Metastatic Lung Carcinoma in the Adrenal Gland (tissue), 1 donor: ENCODE measurements around the gene UCP2.

DNA sequence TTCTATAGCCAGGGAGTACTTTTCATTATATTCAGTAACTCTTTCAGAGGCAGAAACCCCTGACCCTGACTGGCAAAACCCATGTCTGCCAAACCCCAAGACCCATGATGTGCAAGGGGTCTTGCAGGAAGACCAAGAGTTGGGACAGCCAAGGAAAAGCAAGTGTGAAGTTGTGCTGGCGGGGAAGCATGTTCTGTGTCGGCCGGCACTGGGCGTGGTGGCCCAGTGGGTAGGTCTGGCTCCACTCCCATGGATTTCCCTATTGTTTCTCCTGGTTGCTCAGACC lies 17.8 kb upstream of the FOLR1 start:
- PRO-cap, result no peak

- PRO-cap, result no peak
Measured at GRCh38 chr11:72237909-72238345, 6.0 kb downstream of the PHOX2A start.

DNA sequence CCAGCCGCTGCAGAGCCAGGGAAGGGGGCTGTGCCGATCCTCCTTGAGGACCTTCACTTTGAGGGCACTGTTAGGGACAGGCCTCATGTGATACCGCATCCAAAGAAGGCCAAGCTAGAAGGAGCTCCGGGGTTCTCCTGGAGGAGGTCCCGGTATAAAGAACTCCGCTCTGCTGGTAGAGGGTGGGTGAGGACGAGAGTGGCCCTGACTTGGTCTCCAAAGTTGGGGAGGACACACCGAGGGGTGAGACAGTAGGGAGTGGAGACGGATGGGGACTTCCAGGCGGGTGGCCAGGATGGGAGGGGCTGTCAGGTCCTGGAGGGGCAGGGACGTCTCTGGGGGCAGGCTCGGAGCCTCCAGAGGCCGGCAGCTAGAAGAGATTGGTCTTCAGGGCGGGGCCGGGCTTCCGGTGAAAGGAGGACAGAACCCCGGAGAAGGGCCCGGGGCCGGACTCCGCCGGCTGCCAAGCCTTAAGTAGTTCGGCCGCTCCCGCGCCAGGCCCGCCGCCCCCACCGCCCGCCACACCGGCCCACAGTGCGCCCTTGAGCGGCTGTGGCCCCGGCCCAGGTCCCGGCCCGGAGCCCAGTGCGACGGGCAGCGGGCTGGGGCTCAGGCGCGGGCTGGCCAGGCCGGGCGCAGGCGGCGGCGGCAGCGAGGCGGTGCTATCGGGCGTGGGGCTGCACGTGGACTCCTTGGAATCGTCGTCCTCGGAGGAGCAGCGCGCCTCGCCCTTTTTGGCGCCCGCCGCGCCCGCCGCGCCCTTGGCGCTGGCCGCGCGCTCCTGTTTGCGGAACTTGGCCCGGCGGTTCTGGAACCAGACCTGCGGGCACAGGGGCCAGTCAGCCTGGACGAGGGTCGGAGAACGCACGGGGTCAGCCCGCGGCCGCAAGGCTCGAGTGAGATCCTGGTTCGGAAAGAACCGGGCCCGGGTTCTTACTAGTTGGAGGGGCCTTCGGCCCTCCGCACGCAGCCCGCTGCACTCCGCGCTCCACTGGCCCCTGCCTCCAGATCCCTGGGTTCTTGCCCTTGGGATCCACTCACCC lies 4.3 kb downstream of the PHOX2A start:
- PRO-cap, result no peak

DNA sequence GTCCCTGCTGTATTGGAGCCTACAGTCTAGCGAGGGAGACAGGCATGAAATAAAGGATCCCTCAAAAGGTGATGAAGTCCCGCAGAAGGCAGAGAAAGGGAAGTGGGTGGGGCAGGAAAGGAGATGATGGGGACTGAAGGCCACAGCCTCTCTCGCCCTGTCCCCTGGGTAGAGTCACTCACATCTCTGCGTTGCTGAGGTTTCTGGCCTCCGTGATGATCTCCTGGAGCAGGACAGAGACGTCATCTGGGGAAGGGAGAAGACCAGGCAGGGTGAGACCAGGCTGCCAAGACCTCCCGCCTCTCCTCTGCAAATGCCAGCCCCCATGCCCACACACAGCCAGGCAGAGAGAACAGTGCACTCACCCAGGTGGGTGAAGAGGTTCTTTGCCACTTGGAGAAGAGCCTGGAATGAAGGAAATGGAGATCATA lies 89.0 kb downstream of the PDE2A start:
- PRO-cap, result no peak

DNA sequence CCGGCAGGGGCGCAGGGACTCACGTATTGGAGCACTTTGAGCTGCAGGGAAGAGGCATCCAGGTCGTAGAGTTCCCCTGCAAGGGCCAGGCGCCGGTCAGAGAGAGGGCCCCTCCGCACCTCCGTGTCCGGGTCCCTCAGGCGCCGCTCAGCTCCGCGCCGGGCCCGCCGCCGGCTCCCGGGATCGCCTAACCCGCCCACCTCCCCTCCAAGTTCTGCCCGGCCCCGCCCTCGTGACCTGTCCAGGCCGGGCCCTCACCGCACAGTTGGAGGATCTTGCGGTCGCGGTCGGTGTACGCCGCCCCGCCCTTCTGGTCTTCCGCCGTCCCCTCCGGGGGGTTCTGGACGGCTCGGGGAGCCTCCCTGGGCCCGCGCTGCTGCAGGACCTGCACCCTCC lies 84.1 kb downstream of the PDE2A start:
- PRO-cap, result no peak

- PRO-cap, result no peak
Measured at GRCh38 chr11:72614902-72615309, 59.3 kb downstream of the PDE2A start.

DNA sequence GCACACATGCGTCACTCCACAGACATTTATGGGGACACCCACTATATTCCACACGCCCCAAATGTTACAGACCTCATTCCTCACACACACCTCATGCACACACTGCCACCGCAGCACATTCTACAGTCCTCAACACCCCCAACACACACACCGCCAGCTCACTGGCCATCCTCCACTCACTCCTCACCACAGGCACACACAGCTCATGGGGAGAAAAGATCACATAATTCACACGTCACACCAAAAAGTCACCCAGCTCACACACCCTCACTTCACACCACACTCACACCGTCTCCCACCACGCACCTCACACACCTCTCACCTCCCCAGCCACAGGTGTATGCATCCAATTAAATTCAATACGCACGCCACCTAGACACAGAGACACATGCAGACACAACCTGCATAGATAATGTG lies 34.3 kb downstream of the PDE2A start:
- PRO-cap, result no peak

DNA sequence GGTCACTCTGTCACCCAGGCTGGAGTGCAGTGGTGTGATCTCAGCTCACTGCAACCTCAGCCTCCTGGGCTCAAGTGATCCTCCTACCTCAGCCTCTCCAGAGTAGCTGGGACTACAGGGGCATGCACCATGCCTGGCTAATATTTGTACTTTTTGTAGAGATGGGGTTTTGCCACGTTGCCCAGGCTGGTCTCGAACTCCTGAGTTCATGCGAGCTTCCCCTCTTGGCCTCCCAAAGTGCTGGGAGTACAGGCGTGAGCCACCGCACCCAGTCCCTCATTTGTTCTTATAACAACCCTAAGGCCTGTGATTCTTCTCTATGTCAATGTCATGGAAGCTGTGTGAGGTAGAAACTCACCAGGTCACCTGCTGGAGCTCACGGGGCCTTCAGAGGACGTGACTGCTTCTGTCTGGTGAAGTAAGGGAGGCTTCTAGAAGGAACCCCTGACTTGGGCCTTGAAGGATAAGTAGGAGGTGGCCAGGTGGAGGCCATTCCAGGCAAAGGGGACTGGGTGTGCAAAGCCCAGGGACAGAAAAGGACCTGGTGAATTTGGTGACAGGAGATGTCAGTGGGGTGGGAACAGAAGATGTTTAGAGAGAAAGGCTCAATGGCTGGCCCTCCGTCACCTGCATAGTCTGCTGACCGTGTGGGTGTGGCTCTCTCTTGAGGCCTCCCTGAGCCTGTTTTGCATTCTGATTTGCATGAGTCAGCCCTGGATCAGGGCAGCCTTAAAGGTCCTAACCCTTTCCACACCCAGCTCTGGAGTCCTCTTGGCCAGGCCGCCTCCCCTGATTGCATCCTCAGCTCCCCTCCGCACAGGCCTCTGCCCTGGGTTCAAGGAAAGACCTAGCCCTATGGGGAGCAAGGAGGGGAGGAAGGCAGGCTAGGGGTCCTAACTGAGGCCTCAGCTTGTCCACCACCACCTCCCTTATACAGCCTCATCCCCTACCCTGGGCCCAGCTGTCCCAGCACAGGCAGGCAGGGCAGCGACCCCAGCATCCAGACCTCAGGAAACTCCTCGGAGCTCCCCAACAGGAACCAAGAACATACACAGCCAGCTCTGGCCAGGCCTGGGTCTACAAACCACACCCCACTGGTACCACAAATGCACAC lies 14.2 kb downstream of the ARAP1 start:
- PRO-cap, result bidirectional peak, plus-strand start at position 763 of the sequence, minus-strand start at position 638 of the sequence

DNA sequence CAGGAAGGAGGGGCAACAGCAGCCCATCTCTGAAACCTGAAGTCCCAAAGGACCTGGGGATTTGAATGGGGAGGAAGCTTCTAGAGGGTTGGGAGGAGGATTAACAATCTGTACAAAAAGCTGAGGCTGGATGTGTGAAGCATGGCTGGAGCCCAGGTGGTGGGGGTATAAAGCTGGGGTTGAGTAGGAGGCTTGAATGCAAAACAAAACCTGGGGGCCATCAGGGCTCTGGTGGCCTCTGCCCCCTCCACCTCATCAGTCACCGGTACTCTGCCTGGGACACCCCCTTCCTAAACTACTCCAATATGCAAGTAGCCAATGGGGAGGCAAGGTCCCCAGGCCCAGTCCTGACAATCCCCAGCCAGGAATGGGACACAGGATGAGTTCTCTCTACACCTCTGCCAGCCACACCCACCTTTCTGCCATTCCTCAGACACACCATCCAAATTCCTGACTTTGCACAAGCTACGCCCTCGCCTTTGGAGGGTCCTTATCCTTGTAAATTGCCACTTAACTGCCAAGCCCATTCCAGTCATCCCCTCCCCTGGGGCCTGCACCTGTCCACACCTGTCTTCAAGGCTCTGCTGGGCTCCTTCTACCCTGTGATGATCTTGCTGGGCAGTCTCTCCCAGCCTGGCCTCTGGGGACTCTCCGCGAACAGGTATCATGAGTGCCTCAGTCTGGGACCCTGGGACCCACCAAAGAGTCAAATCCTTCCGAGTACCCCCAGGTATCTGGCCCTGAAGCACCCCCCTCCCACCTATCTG lies 1.2 kb downstream of the ARAP1 start:
- PRO-cap, result no peak

DNA sequence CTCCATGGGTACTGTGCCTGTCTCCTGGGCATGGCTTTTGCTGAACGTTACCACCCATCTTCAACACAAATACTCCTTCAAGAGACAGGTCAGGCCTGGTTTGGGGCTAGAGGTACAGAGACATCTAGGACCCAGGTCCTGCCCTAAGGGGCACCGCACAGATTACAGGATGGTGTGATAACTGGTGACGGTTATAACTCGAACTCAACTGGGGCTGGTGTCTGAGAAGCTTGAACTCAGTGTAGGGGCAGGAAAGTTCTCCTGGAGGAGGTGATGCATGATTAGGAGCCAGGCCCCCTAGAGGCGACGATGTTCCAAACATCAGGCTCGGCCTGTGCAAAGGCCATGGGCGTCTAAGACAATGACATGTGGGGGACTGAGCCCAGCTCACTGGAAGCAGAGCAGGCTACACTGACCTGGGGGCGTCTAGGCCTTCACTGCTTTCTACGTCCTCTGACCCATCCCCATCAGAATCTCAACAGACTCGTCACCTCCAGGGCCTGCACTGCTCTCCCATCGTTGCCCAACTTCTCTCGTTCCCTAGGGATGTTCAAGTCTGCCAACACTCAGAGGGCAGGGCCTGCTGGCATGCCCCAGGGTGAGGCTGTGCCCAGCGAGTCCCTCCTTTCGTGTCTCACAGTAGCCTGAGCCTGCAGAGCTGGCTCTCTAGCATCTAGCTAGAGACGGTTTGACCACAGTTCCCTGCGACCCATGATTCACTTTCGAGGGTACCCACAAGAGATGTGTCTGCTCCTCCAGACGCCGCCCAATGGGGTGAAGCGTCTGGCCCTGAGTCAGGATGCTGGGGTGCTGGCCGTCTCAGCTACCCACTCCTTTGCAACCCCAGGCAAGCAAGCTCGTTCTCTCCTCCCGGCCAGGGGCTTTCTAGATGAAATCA lies 1.2 kb upstream of the ATG16L2 start:
- PRO-cap, result no peak

DNA sequence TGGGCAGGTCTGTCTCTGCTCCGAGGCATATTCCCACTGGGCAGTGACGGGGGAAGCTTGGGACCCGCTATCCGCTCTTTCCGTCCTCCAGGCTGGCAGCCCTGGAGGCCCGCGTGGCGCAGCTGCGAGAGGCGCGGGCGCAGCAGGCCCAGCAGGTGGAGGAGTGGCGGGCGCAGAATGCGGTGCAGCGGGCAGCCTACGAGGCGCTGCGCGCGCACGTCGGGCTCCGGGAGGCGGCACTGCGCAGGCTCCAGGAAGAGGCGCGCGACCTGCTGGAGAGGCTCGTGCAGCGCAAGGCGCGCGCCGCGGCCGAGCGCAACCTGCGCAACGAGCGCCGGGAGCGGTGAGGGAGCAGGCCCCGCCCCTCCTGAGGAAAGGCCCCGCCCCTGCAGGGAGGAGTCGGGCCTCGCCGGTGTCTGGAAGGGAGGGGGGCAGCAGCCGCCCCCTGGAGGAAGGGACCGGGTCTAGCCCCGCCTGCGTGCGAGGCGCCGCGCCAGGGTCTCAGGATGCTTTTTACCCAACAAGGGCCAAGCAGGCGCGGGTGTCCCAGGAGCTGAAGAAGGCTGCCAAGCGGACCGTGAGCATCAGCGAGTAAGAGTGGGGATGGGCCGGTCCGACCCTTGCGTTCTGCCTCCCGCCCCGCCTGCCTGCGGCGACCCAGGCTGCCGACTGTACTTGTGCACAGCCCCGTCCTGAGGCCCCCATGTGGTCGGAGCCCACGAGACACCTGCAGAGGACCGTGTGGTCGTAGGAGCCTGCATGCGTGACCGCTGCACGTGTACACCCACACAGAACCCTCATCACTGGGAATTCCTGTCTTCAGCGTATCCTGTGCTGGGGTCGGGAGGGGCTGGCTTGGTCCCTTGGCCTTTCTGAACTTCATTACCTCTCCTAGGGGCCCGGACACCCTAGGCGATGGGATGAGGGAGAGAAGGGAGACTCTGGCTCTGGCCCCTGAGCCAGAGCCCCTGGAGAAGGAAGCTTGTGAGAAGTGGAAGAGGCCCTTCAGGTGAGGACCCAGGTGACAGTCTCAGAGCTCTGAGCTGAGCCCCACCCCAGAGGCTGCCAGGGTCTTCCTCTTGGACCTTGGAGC lies 8.1 kb downstream of the ATG16L2 start:
- PRO-cap, result unidirectional peak, minus-strand start at position 165 of the sequence

- PRO-cap, result no peak
Measured at GRCh38 chr11:73158210-73158950, 16.3 kb upstream of the FCHSD2 start.

DNA sequence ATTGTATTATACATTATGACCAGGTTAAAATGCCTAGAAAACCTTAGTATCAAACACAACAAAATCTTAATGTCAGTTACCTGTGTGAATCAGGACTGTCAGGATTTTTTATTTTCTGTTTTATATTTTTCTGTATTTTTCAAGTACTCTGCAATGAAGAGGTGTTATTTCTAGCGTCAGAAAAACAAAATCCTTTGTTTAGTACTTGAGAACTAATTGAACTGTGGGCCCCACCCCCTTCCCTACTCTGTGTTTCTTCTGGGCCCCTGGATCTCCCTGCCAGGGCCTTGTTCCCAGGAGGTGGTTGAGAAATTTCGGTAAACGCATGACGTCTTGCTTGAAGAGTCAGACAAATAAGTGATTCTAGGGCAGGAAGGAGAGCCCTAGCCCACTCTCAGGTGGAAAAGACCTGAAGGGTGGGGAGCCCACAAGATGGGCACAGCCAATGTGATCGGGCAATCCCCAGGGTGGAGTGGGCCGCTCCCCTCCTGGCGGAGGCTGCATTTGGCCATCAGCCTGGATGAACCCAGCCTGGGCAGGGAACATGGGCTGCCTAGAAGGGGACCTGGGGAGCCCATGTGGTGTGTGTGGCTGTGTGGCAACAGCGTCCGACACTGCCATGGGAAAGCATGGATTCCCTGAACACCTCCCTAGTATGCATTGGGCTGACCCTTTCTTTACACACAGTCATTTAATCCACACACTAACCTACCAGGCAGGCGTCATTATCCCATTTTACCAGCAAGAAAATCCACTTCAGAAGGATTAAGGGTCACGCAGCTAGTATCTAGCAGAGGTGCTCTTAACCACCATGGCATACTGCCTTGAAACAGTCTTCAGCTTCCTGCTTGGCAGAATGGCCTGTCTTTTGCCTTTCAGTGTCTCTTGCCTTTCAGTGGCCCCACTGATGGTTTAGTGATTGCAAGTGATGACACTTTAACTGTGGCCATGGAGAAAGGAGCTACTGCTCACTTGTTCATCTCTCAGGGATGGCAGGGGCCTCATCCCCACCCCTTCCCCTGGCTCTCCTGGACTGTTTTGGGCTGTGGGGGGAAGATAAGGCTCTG lies 16.7 kb upstream of the P2RY2 start:
- PRO-cap, result no peak

- PRO-cap, result no peak
Measured at GRCh38 chr11:73311583-73311875, 3.5 kb downstream of the ARHGEF17 start.

DNA sequence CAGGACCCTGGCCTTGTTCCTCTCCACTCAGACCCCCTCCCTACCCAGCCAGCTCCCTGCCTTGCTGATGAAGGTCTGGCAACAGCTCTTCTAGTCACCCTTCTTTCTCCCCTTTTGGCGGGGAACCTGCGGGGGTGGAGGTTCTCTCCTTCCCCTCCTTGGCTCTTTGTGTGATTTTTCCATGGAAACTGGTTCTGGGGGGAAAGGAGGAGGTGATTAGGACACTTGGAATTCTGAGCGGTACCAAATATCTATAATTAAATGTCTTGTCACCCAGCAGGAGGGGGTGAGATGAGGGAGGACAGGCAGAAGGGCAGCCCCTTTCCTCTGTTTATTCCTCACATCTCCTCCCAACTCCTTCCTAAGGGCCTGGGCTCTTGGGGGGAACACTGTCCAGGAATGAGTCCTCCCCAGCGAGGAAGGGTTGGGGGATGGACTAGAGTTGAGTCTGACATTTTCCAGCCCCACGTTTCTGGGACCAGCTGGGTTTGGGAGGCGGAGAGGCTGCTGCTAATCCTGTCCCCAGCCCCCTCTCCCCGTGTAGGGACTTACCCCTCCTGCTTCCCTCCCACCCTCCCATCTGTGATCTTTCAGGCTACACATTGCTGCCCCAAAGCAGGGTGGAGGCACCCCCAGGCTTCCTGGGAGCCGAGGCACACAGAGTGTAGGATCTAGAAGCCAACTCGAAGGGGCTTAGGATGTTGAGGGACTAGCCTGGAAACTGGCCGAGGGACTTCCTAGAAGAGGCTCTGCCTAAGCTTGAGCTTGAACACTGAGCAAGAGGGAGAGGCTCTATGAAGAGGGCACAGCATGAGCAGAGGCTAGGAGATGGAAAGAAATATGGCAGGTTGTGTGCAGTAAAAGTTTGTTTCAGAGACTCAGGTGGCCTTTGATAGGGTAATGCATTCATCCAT lies 7.5 kb downstream of the ARHGEF17 start:
- PRO-cap, result no peak

GRCh38 chr11:73323241-73324496 lies 15.6 kb downstream of the ARHGEF17 start:
- PRO-cap, result no peak

DNA sequence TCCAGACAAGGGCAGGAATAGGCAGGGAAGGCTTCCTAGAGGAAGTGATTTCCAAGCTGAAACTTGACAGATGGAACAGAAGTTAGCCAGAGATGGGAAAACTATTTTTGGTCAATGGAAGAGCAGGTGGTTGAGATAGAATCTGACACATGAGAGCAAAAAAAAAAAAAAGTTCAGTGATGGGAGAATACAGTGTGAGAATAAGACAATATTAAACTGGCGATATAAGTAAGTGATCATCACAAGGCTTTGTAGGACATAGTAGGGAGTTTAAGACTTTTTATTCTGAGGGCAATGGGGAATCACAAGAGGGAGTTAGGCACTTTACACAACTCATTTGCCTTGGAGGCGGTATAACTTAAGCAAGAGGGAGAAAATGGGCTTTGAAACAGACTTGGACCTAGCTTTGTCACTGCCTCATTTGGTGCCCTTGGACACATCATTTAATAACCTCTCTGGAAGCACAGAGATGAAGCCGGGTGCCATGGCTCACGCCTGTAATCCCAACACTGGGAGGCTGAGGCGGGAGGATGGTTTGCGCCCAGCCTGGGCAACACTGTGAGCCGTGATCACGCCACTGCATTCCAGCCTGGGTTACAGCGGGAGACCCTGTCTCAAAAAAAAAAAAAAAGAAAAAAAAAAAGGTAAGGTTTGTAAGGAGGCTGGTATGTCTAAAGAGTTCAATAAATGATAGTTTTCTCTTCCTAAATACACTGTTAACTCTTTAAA lies 971 bp downstream of the COA4 start:
- PRO-cap, result no peak

GRCh38 chr11:73931151-73931483 lies 19.7 kb upstream of the DNAJB13 start:
- PRO-cap, result no peak

GRCh38 chr11:73971937-73972687 lies 10.5 kb downstream of the UCP2 start:
- PRO-cap, result no peak

- PRO-cap, result bidirectional peak, plus-strand start at chr11:73982962, minus-strand start at chr11:73982780
Measured at GRCh38 chr11:73982588-73983167, at the start of gene UCP2. TSS of gene UCP2 (minus strand) at chr11:73982843.